Breast epithelium (tissue), 2 donors: ENCODE data around the gene IL24.

DNA sequence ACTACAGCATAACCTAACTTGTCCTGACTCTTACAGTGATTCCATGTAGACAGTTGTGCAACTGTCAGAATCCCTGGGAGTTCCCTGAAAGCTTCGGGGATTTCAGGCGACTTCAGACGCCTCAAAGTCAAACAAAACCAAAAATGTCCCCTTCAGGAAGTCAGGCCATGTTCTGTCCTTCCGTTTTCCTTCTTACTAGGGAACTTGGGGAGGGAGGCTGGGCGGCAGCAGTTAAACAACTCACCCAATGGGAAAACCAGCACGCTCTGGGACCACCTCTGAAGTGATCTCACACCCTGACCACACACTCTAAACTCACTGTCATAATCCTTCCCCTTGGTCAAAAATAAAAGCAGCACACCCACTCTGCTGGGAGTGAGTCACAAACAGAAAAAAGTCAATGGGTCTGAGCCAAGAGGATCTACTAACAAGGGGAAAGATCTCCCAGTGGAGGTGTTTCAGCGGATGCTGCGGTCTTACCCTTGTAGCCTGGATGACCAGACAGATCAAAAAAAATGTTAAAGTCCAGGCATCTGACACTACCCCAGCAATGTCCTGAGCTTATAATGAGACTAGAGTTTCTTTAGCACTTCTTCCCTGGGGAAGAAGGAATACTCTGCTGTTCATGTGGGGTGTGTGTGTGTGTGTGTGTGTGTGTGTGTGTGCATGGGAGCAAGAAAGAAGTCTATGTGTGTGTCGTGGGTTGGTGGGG, 3.3 kb upstream of the RASSF5 start:
- PRO-cap = no peak
- RAMPAGE, long total RNA, 2 experiments = no peak in any of the 2 experiments

GRCh38 chr1:206508396-206509086, 1.2 kb downstream of the RASSF5 start:
- PRO-cap = no peak
- RAMPAGE, long total RNA, 2 experiments = no peak in any of the 2 experiments

DNA sequence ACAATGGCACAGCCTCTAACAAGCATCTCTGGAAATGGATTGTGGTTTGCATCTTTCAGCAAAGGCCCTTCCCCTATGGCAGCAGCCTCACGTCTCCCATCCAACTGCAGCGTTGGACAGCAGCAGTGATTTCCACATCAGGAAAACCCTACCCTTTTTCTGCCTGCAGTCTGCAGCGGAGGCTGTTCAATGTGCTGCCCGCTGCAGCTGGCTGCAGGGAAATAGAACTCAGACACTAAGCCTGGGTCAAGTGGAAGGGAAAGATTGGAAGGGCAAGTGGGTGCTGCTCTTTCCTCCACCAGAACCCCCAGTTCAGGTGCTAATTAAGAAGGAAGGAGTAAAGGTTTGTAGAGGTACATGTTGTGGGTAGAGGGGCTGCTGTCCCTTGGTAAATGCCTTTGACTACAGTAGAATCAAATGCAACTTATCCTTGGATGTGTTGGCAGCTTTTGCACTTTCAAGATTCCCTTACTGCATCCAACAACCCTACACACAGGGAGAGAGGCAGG, 1.8 kb downstream of the RASSF5 start:
- PRO-cap = no peak
- RAMPAGE, long total RNA, 2 experiments = no peak in any of the 2 experiments

GRCh38 chr1:206509714-206510267, 2.5 kb downstream of the RASSF5 start:
- PRO-cap = no peak
- RAMPAGE, long total RNA, 2 experiments = no peak in any of the 2 experiments

- PRO-cap = unidirectional peak, plus-strand start at chr1:206557176; unidirectional peak, plus-strand start at chr1:206557321
- RAMPAGE, long total RNA, 2 experiments = no peak in any of the 2 experiments
Observed at GRCh38 chr1:206556818-206557748, 49.8 kb downstream of the RASSF5 start.

GRCh38 chr1:206574997-206575924, 37.0 kb downstream of the EIF2D start:
- PRO-cap = no peak
- RAMPAGE, long total RNA, 2 experiments = no peak in any of the 2 experiments

DNA sequence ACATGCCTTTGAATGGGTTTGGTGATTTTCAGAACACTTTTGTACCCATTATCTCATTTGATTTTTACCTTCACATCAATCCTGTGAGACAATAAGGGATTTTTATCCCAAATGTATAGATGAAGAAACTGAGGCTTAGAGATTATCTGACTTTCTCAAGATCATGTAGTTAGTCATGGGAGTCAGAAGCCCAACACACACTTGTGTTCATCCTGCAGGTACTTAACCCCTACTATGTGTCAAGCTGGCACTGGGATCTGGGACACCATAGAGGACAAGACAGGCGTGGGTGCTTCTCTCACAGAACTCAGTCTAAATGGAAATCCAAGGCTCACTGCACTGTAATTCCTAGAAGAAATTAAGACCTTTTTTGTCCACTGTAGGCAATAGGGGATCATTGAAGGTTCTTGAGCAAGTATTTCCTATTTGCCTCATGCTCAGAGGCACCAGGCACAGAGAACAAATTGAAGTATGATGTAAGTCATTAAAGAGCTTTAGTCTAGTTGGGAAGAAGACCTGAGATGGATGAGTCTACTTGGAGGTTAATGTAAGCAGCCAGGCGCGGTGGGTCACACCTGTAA, 34.8 kb downstream of the EIF2D start:
- PRO-cap = no peak
- RAMPAGE, long total RNA, 2 experiments = no peak in any of the 2 experiments

DNA sequence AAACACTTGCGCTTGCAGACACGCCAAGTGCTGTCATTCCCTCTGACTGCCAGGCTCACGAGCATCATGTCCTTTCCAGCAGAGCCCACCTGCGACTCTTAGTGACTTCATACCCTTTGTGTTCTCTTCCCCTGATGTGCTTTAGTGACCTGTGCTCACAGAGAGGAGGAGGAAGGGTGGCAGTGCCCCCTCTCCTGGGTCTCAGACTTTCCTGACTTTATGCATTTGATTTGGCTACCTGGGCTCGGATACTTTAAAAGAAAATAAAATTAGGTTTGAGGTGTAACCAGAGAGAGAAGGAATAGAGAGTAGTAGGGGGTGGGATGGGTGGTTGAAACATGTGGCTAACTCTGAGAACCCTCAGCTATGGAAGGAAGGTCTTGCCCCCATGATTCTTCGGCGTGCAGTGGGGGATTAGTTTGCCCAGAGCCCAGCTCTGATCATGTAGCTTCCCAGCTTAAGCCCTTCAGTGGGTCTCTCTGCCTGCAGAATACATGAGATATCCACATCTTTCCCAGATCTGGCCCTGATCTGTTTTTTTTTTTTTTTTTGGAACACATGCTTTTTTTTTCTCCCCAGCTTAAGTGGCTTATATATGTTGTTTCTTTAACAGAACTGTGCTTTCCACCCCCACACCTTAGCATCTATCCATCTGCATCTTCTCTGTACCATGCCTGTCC, 10.4 kb downstream of the MAPKAPK2 start:
- PRO-cap = no peak
- RAMPAGE, long total RNA, 2 experiments = no peak in any of the 2 experiments

DNA sequence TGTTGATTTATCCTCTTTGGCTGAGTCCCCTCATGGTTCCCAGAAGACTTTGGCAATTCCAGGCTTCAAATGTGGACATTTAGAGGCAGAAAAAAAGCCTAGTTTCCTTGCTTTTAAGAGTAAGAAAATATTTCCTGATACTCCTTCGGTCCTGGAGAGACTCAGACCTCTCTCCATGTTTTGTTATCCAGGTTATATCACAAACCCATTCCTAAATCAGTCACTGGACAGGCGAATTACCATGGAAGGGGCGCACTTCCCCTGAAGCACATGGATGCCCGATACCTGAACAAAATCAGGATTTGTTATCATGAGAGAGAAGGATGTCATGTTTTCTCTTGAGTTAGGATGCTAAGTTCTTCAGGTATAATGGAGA, 20.3 kb upstream of the IL19 start:
- PRO-cap = no peak
- RAMPAGE, long total RNA, 2 experiments = no peak in any of the 2 experiments

DNA sequence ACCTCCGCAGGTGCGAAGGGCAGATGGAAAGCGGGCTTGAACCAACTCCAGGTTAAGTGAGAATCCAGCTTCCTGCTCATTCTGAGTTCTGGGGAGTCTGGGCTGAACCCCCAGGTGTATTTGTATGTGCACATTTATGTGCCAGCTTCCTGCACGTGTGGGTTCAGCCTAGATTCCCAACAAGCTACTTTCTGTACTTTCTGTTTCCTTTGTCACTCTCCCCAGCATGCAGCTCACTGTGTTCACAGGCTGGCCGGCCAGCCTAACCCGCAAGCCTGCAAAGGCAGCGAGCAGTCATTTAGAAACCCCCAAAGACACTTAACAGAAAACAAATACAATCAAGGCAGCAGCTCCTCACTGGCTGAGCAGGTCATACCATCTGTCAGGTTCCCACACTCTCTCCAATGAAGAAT, 1.2 kb upstream of the IL19 start:
- PRO-cap = no peak
- RAMPAGE, long total RNA, 2 experiments = no peak in any of the 2 experiments

DNA sequence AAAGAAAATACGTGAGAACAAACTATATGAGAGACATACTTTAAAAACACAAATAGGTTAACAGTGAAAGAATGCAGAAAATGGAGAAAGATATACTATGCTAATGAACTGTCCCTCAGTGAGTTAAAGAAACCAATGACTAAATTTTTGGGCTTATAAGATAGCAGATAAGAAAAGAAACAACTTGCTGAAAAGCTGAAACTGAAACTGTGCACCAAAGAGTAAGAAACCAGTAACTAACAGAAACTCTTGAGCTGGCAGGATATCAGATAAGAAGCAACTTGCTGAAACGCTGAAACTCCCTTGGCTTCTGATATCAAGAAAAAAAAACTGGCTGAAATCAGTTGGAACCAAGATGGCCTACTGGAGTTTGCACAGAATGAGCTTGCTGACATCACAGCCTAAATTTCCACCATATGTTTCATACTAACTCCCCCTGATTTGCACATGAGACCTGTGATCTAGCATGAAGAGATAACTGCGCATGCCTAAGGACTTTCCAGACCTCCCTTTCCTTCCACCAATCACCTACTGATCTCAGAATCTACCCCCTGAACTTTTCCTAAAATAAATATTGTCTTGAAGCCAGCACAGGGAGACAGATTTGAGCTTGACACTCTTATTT, 44.6 kb upstream of the IL10 start:
- PRO-cap = no peak
- RAMPAGE, long total RNA, 2 experiments = no peak in any of the 2 experiments

GRCh38 chr1:206890479-206891129, 6.6 kb upstream of the IL24 start:
- PRO-cap = no peak
- RAMPAGE, long total RNA, 2 experiments = no peak in any of the 2 experiments

DNA sequence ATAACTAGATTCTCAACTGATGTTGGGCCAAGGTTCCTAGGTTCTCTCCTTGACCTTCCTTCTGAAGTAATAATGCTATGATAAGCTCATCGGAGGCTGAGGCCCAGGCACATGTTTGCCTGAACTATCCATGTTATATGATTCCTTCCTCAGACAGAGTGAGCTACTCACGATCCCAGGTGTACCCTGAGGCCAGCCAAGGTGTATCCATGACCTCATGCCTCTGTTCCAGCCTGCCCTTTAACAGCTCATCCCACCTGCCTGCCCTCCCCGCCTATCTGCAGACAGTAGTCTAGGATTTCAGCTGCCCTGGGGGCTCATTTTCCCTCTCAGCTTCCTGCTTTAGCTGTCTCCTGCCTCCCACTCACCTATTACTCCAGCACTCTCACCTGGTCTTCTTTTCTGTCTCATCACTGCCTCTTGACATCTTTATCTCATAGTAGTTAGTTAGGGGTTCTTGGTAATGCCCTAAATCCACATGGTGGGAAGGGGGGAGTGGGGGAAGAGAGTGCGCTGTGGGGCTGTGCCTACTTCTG, 1.9 kb upstream of the IL24 start:
- PRO-cap = no peak
- RAMPAGE, long total RNA, 2 experiments = no peak in any of the 2 experiments

GRCh38 chr1:206897187-206897825, at the start of gene IL24:
IL24 (plus strand) TSS chr1:206897443.
- PRO-cap = no peak
- RAMPAGE, long total RNA, 2 experiments = no peak in any of the 2 experiments

- PRO-cap = no peak
- RAMPAGE, long total RNA, 2 experiments = no peak in any of the 2 experiments
Observed at GRCh38 chr1:206944601-206945242, 1.5 kb downstream of the PIGR start.

DNA sequence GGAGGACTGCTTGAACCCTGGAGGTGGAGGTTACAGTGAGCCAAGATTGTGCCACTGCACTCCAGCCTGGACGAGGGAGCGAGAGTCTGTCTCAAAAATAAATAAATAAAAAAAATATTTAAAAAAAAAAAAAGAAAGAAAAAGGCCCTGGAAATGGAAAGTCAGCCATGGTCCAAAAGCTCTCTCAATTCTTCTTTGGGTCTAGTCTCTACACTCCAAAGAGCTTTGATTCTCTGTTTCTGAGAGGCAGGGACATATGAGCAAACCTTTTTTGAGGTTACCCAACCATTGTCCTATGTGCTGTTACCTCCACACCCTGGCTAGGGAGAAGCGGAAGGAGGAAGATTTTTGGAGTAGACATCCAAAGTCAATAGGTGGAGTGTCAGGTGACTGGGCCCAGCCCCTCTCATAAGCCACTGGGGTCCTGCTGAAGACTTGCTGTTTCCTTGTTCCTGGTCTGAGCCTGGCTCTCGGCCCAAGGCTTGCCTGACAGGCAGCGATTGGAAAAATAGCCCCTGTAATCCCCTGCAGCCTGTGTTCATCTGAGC, 6.7 kb upstream of the PIGR start:
- PRO-cap = no peak
- RAMPAGE, long total RNA, 2 experiments = no peak in any of the 2 experiments

GRCh38 chr1:207018824-207019566, 13.6 kb downstream of the C1orf116 start:
- PRO-cap = no peak
- RAMPAGE, long total RNA, 2 experiments = no peak in any of the 2 experiments

- PRO-cap = no peak
- RAMPAGE, long total RNA, 2 experiments = no peak in any of the 2 experiments
Observed at GRCh38 chr1:207027075-207028124, 5.2 kb downstream of the C1orf116 start.

GRCh38 chr1:207034970-207035352, 2.4 kb upstream of the C1orf116 start:
- PRO-cap = no peak
- RAMPAGE, long total RNA, 2 experiments = no peak in any of the 2 experiments

GRCh38 chr1:207050382-207050881, 576 bp downstream of the YOD1 start:
- PRO-cap = no peak
- RAMPAGE, long total RNA, 2 experiments = no peak in any of the 2 experiments